Parietal lobe (tissue), 2 donors: ENCODE results near the genes CT45A1, MAP7D3 and RBMX.

GRCh38 chrX:135713097-135713716 lies at the start of gene CT45A1:
TSS of gene CT45A1 (plus strand) at chrX:135713639.
- RAMPAGE, long total RNA = no peak

DNA sequence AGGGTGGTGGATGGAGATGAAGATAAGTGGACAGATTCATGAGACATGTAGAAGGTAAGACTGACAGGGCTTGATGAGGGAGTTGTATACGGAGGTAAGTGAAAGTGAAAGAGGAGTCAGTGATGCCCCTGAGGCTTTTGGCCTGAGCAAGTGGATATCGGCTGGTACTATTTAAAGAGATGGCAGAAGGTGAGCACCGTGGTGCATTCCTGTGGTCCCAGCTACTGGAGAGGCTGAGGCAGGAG lies 85.4 kb downstream of the SLC9A6 start:
- RAMPAGE, long total RNA = no peak

- RAMPAGE, long total RNA = no peak
Measured at GRCh38 chrX:136126165-136127072, 70.4 kb upstream of the FHL1 start.

DNA sequence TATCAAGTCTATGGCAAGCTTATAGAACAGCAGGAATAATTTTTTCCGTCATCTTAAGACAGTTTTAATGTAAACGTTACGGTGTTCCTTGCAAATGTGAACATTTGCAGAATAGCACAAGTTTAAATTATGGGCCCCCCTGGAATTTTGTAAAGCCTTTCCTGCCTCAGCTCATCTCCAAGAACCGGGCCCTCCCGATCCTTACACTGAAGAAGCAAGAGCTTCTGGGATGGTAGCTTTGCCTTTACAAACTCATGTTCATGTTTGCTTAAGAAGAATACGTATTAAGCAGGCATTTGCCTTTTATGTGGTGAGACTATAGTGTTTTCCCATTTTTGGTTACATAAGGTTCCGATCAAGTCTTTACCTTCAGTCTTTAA lies 47.8 kb upstream of the FHL1 start:
- RAMPAGE, long total RNA = no peak

DNA sequence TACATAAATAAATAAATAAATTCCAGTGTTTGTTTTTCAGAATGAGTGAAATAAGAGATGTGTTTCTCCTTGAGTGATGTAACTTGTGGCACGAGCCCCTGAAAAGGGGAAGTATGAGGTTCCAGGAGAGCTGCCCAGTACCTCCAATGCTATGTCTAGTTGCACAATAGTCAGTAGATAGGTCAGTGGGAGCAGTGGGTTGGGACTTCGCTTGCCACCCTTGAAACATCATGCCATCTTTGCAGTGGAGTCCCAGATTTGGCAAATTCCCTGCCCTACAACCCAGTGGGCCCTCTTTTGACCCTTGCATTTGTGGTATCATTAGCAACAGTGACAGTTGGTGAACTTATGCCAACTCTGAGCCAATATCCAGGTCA lies 37.3 kb upstream of the FHL1 start:
- RAMPAGE, long total RNA = no peak

GRCh38 chrX:136185241-136186075 lies 11.4 kb upstream of the FHL1 start:
- RAMPAGE, long total RNA = no peak

GRCh38 chrX:136205711-136206712 lies 9.2 kb downstream of the FHL1 start:
- RAMPAGE, long total RNA = no peak

- RAMPAGE, long total RNA = start-site peak on the minus strand at chrX:136251365-136251458, 43 and 62 reads in 2 replicates
Measured at GRCh38 chrX:136251199-136251921, at the start of gene MAP7D3. TSS of gene MAP7D3 (minus strand) at chrX:136251400.

GRCh38 chrX:136388245-136388608 lies 87.5 kb downstream of the ADGRG4 start:
- RAMPAGE, long total RNA = no peak

DNA sequence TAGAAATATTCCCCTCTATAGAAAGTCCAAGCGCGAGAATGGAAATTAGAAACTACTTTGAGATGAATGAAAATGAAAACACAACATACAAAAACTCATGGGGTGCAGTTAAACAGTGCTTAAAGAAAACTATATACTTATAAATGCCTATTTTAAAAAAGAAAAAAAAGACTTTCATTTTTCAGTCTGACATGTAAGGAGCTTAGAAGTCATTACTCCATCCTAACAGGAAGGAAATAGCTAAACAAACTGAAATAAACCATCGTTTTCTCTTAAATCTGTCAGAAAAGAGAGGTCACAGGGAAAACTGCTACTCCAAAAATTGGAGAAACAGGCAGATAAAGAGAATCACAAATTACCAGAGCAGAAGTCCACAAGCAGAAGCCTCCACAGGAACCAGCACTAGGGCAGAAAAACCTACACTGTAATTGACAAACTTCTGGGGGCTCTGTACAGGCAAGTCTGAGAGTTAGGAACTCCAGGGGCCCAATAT lies 65.5 kb downstream of the ARHGEF6 start:
- RAMPAGE, long total RNA = no peak

- RAMPAGE, long total RNA = no peak
Measured at GRCh38 chrX:136760019-136760522, 20.7 kb downstream of the ARHGEF6 start.

- RAMPAGE, long total RNA = no peak
Measured at GRCh38 chrX:136879709-136880831, at the start of gene RBMX. TSS of gene RBMX (minus strand) at chrX:136880725.

GRCh38 chrX:137566197-137567062 lies 503 bp downstream of the ZIC3 start:
- RAMPAGE, long total RNA = no peak

DNA sequence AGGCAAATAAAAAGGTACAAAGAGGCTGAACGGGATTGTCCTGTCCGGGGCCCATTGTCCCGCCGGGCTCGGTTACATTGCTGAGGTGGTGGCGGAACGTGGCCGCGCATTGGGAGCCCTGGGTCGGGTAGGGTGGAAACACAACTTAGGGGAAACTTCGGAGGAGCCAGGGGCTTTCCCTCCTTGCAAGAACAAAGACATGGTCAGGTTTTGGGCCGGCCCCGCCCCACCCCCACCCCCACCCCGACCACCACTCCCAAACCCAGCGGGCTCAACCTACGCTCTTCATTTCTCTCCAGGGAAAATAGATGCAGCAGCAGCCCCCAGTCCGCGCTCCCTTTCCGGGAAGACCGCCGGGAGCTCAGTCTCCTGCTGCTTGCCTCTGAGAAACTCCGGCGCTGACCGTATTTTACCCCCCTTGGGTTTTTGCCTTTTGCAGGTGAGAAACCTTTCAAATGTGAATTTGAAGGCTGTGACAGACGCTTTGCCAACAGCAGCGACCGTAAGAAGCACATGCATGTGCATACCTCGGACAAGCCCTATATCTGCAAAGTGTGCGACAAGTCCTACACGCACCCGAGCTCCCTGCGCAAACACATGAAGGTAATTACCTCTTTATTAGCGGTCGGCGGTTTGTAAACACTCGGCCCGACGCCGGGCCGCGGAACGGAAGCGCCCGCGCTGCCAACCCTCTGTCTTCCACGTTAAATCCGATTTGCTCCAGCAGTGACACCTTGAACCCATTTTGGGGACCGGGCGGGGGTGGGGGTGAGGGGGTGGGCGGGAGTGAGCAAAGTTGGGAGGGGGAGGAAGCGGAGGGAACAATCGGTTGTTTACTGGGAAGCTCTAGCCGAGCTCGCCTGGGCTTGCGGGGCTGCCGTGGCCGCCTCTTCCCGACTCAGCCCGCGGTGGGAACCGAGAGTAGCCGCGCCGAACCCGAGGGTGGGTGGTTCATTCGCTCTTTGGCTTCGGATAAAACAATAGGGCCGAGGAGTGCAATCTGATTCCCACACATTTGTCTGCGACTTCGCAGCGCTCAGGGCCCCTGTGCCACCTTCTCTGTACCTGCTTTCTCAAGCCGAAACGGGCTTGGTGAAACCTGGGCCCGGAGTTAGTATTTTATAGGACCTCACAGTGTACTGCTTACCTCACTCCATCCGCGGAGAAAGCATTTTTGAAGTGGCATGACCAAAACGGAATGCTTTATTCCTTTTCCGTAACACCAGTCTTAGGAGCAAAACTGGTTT lies 3.0 kb downstream of the ZIC3 start:
- RAMPAGE, long total RNA = no peak

DNA sequence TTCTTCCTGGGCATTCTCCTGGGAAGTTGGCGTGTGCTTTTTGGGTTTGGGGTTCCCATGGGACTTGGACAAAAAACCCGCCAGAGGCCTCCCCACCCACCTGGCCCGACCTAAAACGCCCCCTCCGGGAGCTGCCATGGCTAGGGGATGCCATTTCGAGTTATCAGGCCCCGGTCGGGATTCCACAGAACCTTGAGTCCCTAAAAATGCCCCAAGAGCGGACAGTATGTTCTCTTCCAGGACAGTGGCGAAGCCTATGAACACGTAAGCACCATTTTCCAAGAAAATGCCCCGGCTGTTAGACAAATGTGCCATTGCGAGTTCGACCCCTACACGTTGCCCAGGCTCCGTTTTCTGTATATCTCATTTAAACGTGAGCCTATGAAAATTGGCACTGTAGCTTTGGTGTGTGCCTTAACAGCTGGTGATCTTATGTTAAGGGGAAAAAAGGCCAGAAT lies 9.0 kb downstream of the ZIC3 start:
- RAMPAGE, long total RNA = no peak

DNA sequence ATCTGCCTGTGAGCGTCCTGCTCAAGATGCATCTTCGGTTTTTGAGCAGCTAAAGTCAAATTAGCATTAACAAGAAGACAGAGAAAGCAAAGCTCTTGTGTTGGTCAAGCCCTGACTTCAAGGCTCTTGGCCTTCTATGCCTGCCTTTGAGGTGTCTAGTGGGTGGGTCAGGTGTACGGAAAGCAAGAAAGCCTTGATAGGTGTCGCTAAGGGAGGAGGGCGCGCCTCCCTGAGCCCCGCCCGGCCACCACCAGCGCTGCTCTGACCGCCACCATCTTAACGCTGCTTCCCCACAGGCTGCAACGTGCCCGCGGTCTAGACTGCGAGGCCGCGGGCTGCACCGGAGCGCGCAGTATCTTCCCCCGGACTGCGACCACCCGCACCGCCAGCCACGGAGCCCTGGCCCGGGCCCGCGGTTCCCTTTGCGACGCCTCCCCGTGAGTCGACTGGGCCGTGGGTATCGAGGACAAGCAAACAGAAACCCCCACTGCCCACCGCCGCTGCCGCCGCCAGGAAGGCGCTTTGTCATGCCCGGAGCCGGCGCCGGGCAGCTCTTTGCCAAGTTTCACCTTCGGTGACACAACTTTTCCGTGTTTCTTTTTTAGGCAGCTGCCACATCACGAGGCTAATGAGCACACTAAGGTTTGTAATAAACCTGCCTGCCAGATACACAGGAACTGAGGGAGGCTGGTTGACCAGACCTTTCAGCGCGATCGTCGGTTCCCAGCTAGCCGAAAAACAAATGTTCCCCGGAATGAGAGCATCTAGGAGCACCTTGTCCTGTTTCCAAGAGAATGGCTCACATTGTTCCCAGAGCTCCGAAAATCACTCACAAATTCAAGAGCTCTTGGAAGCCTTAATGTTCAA lies 335.8 kb upstream of the F9 start:
- RAMPAGE, long total RNA = no peak

DNA sequence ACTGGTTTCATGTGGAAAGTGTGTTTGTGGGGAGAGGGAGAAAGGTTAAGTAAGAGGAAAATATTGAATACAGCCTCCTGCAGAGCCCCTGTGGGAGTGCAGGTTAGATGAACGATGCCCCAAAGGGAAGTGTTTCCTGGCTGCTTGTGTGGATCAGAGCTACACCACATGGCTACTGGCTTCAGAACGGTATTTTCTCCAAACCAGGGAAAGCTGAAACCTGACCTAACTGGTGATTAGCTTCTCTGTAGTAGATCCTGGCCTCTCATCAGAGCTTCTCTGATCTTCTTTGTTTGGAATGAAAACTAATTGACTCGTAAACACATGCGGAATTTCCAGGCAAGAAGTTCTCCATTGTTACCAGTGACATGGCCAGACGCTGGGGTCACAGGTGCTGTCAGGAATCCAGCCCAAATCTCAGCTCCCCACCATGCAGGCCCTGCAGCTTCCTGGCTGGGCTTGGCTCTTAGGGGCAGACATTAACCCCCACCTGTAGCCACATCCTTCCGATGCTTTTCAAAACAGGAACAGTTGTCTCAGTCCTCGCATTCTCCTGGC lies 305.6 kb upstream of the F9 start:
- RAMPAGE, long total RNA = no peak

GRCh38 chrX:139931875-139932932 lies 649 bp downstream of the ATP11C start:
- RAMPAGE, long total RNA = no peak

GRCh38 chrX:139933952-139934241 lies 1.0 kb upstream of the ATP11C start:
- RAMPAGE, long total RNA = no peak

DNA sequence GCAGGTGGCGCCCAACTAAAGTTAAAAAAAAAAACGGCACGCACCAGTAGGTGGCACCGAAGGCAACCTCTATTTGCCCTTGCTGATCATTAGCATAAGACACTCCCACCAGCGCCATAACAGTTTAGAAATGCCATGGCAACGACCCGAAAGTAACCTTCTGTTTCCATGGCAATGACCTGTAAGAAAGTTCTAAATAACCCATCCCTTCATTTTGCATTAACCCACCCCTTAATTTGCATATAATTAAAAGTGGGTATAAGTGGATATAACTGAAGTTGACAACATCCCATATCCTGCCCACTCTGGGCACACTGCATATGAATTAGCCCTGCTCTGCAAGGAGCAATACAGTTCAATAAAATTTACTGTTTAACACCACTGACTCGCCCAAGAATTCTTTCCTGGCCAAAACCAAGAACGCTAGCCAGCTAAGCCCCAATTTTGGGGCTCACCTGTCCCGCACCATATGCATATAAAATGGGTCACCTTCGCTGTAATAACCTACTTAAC lies 83.8 kb upstream of the SPANXB1 start:
- RAMPAGE, long total RNA = no peak